ENCODE data around the genes MPC1 and RAMACL.

- PRO-cap = no peak
Measured at GRCh38 chr6:163514332-163515090, 100.0 kb downstream of the QKI start.

- PRO-cap = no peak
Measured at GRCh38 chr6:163548522-163549293, 134.2 kb downstream of the QKI start.

- PRO-cap = no peak
Measured at GRCh38 chr6:163572329-163573228, 158.1 kb downstream of the QKI start.

- PRO-cap = no peak
Measured at GRCh38 chr6:163576130-163577285, 162.0 kb downstream of the QKI start.

DNA sequence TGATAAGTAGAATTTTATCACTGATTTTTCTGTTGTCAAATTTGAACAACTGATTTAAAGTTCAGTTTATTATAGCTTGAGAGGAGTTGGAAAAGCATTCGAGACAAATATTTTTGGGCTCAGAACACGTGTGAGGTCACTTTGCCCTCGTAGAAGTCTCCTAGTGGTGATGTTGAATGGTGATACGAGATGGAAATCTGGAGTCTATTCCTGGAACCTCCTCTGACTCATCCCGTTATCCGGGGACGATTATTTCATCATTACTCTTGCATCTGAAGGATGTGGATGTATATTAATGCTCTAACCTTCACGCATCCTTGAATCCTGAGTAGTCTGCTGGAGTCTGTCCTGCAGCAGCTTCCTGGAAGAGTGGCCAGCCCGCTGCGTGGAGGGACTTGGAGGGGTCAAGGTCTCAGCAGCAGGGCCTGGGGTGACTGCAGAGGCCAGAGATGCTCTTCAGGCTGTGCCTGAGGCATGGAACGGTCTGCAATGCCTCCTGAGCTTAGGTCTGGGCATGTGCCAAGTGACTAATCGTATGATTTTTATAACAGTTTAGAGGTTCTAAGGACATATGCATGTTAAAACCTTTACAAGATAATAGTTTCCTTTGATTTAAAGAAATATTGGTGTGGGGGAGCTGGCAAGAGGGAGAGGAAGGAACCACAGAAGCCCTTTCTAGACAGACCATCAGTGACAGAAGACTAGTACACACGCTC is 400.1 kb downstream of the QKI start:
- PRO-cap = no peak

DNA sequence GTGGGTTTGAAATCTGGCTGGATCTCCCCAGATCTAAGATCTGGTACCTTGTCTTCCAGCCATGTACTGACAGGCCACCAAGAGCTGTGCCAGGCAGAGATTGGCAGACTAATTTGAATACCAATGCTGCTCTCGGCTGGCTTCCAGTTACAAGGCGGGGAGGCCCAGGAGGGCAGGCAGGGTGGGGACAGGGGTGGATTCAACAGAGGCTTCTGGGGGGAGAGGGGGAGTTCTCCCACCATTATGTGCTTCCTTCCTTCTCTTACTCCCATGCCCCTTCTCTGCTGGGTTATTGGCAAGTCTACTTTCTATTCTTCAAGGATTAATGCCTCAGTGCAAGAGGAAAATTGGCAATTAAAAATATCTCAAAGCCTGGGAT is 529.6 kb downstream of the QKI start:
- PRO-cap = no peak

GRCh38 chr6:164150892-164151786 is 736.6 kb downstream of the QKI start:
- PRO-cap = no peak

- PRO-cap = no peak
Measured at GRCh38 chr6:164302991-164303484, 888.5 kb downstream of the QKI start.

DNA sequence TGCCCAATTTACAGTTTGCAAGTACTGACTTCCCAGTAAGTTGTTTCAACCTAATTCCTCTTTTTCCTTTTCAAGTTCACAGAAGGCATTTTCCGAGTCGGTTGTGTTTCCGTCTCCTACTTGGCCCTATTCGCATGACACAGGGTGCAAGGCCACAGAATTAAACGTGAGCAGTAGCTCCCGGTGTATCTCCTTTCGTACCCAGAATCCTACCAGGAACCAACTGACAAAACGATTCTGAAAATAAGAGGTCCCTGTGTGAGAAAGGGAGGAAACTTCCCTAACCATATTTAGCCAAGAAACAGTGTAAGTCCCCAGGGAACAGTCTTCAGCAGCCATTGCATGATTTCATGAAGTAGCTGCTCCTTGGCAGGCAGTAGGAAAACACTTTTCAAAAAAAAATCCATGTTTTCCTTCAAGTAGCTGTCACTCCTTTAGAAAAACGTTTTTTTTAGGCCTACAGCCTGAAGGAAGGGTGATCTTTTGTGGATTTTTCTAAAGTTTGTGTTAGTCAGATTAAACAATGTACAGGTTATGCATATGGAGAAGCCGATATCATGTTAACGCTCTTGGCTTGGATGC is 46.9 kb downstream of the PDE10A start:
- PRO-cap = no peak

DNA sequence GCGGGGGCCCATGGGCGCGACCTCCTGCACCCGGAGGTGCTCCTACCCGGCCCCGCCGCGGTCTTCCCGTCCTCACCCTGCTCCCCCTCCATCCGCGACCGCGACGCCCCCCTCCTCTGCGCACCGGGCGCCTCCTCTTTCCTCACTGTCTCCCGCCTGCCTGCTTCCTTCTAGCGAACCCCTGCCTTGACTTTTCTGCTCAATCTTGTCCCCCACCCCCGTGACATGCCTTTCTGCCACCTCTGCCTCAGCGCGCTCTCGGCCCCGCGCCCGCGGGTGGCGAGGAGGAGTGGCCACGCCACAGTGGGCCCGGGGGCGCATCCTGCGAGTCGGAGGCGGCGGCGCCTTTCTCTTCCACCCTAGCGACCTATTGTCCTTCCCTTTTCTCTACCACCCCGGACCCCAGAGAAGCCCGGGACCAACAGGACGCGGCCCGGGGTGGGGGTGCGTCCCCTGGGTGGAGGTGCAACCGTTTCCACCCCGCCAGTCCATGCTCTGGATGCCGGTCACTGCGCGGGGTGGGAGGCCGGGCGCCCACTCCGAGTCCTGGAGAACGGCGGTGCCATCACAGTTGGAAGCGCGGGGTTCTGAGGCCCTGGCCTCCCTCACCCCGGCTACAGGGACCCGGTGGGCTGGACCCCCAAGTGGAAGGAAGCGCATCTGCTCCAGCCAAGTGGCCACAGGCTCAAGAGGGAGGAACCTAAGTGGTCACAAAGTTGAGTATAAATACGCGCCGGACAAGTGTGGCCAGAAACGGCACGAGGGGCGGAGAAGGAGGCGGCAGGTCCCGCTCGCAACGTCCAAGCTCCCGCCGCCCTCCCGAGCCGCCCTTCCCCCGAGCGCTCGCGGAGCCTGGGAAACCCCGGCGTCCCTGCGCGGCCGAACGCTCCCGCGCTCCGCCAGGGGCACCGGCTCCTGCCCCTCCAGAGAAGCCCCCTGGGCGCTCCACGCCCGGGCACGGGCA is 1.9 kb downstream of the PDE10A start:
- PRO-cap = bidirectional peak, plus-strand start at position 301 of the sequence, minus-strand start at position 162 of the sequence; bidirectional peak, plus-strand start at position 752 of the sequence, minus-strand start at position 589 of the sequence

DNA sequence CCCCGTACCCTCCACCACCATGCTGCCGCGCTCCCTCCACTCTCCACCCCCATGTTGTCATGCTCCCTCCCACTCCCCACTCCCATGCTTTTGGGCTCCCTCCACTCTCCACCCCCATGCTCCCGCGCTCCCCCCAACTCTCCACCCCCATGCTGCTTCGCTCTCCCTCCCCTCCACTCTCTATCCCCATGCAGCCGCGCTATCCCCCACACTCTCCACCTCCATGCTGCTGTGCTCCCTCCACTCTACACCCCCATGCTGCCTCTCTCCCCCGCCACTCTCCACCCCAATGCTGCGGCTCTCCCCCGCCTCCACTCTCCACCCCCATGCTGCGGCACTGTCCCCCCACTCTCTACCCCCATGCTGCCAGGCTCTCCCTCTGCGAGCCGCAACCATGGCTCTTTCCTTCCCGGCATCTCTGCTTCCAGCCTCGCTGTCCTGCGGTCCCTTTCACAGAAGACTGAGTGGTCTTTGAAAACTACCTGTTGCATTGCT is 46.4 kb upstream of the PDE10A start:
- PRO-cap = no peak

- PRO-cap = no peak
Measured at GRCh38 chr6:165774811-165775367, 111.8 kb upstream of the PDE10A start.

DNA sequence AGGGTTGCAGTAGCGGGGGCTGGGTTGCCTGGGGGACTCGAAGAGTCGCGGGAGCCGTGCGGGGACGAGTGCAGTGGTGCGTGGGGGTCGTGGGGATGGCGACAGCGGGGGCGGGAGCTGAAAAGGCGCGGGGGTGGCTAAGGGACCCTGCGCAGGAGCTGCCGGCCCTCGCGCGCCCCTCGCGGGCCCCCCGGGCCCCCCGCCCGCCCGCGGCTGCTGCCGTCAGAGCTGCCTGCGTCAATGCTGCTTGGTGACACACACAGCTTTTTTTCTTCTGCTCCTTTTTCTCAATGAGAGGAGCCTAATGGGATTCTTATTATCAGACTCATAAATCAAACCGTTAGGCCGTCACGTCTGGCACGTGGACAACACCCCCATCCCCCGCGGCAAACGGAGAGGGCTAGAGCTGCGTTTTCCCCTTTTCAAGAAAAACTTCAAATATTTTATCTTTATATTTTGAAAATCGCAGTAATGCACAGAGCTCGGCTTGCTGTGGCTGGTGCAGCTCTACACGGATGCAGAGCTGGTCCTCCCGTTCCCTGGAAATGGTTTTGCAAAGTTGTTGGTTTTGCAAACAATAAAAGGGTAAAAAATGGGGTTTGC is 161.6 kb downstream of the TBXT start:
- PRO-cap = no peak

GRCh38 chr6:166057791-166058700 is 109.6 kb downstream of the TBXT start:
- PRO-cap = unidirectional peak, plus-strand start at chr6:166058307

GRCh38 chr6:166379906-166380263 is 2.9 kb downstream of the MPC1 start:
- PRO-cap = no peak

- PRO-cap = bidirectional peak, plus-strand start at chr6:166383189, minus-strand start at chr6:166382937
Measured at GRCh38 chr6:166382538-166383049, at the start of gene MPC1. TSS of gene MPC1 (minus strand) at chr6:166382940.

- PRO-cap = no peak
Measured at GRCh38 chr6:166586558-166586778, at the start of gene RAMACL. TSS of gene RAMACL (minus strand) at chr6:166586678.

GRCh38 chr6:166626203-166626741 is 779 bp downstream of the RPS6KA2 start:
- PRO-cap = bidirectional peak, plus-strand start at chr6:166626489, minus-strand start at chr6:166626430

GRCh38 chr6:166861969-166862742 is 94.2 kb downstream of the RNASET2 start:
- PRO-cap = bidirectional peak, plus-strand start at chr6:166862810, minus-strand start at chr6:166862517

GRCh38 chr6:166925421-166925941 is 30.9 kb downstream of the RNASET2 start:
- PRO-cap = no peak